HTR-8/SVneo (cell line): ENCODE data around the gene PCDH18.

- RRBS = no CpG with 5 or more reads among the region's 27 CpGs
These were observed at the start of gene PCDH18 for GRCh38 chr4:137532117-137532868. Gene PCDH18, minus strand, starts transcription at chr4:137532494.

DNA sequence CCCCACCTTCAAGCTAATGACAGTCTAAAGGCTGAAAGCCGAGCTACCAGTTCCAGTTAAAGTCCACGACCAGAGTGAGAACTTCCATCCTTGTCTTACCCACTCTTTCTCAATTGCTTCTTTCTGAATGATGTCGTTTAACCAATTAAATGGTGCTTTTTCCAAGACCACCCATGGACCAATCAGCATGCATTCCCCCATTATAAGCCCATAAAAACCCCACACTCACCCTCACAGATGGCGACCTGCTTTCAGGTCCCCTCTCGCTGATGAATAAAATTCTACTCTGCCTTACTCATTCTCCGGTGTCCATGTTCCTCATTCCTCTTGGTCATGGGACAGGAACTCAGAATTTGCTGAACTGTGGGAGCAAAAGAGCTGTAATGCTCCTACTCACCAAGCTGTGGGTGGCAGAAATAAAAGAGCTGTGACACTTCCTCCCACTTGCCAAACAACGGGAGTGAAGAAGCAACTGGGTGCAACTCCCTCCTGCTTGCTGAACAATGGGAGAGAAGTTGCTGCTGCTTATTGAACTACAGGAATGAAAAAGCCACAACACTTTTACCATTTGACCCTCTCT is 168.4 kb upstream of the PCDH18 start:
- RRBS = no CpG with 5 or more reads among the region's 7 CpGs

- RRBS = no CpG with 5 or more reads among the region's 2 CpGs
These were observed 117.8 kb upstream of the NOCT start for GRCh38 chr4:138897628-138898295.

DNA sequence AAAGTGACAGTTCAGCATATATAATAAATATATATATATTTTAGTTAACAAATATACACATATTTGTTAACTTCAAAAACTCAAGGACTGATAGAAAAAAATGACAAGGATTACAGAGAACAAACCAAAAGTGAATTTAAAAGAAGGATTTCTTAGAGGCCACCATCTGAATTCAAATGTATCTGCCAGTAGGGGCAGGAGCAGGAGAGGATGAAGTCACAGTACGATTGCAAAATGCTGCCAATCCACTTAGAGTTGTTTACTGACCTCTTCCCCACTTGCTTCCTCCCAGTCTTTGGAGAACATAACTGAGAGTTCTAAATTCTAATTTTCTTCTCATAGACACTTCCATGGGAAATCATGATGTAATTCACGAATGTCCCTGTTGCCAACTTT is 33.8 kb upstream of the NOCT start:
- RRBS = no CpG with 5 or more reads among the region's 2 CpGs

- RRBS = no CpG with 5 or more reads among the region's 5 CpGs
These were observed 22.0 kb downstream of the NOCT start for GRCh38 chr4:139037575-139037963.

GRCh38 chr4:139167622-139168109 is 9.4 kb downstream of the ELF2 start:
- RRBS = no CpG with 5 or more reads among the region's 6 CpGs

DNA sequence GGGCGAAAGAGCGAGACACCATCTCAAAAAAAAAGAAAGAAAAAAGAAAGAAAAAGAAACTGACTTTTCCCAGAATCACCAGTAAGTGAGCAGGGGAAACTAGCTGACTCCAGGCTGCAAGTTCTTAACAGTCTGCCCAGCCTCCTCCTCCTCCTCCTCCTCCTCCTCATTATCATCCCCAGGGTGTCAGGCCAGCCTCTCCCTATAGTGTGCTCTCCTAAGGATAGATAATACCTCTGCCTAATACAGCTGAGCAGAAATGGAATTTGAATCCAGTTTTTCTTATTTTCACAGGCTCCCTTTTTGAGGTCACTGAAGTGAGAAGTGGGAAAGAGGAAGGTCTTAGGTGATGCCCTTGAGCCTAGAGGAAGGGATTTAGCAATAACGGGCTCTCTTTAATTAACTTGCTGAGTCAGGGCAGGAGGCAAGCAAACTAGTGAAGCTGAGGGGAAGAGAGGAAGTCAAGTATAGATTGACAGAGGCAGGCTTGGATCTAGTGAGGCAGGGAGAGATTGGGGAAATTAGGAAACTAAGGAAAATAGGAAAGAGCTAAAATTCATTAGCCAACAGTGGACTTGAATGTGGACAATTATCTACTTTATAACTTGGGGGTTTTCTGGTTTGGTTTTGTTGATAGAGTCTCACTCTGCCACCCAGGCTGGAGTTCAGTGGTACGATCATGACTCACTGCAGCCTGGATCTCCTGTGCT is 12.0 kb upstream of the ELF2 start:
- RRBS = no CpG with 5 or more reads among the region's 4 CpGs

DNA sequence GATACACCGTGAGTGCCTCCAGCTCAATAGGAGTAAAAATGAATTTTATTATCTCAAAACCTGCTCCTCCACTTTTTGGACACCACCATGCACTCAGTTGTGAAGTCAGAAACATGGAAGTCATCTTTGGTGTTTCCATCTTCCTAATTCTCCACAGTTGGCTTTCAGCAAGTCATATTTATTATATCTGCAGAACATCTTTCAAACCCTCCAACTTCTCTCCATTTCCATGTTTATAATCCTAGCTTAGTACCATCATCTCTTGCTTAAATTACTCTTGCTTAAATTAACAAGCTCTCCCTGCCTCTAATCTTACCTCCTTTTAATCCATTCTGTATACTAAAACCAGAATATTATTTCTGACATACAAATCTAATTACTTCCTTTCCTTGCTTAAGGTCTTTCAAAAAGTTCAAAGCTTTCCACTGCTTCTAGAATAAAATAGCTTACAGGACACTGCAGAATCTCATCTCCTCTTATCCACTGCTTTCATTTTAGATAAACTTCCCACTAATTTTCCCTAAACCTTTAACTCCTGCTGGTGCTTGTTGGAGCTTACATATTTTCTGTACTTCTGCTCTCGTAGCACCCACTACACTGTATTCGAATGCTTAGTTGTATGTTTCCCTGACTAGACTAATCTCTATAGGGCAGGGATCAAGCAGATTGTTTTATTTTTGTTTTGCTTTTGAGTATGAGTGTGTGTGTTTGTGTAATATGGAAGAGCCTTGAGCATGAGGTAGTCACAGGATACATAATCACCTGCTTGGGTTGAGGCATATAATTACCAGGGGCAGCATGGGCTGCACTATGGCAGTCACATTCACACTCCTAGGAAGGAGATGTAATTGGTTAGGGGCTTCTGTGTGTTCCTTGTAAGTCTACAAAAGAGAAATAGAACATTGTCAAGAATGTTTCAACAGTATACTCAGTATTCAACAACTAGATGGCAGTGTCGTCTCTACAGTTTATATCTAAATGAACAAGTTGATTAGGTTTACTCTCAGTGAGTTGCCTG is 50.9 kb upstream of the RAB33B start:
- RRBS = no CpG with 5 or more reads among the region's 4 CpGs

DNA sequence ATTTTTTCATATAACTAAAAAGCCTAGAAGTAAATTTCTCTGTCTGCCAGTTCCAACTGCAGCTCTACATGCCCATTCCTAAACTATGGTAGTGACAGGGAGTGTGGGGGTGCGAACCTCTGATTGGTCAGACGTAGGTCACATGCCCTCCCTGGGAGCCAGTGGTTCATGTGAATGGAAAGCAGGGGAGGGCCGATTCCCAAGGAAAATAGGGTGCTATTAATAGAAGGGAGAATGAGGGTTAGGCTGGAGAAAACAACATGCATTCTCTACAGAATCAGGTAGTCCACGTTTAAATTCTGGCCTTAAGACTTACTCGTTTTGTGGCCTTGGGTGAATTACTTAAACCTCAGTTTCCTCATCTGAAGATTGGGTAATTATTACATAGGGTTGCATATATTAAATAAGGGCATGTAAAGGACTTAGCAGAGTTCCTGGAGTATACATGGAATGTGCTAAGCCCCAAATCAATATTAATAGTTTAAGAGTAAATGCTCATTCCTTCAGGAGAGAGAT is 7.2 kb downstream of the RAB33B start:
- RRBS = no CpG with 5 or more reads among the region's 5 CpGs

GRCh38 chr4:139736355-139736714 is 70.7 kb downstream of the MGST2 start:
- RRBS = no CpG with 5 or more reads among the region's 4 CpGs

DNA sequence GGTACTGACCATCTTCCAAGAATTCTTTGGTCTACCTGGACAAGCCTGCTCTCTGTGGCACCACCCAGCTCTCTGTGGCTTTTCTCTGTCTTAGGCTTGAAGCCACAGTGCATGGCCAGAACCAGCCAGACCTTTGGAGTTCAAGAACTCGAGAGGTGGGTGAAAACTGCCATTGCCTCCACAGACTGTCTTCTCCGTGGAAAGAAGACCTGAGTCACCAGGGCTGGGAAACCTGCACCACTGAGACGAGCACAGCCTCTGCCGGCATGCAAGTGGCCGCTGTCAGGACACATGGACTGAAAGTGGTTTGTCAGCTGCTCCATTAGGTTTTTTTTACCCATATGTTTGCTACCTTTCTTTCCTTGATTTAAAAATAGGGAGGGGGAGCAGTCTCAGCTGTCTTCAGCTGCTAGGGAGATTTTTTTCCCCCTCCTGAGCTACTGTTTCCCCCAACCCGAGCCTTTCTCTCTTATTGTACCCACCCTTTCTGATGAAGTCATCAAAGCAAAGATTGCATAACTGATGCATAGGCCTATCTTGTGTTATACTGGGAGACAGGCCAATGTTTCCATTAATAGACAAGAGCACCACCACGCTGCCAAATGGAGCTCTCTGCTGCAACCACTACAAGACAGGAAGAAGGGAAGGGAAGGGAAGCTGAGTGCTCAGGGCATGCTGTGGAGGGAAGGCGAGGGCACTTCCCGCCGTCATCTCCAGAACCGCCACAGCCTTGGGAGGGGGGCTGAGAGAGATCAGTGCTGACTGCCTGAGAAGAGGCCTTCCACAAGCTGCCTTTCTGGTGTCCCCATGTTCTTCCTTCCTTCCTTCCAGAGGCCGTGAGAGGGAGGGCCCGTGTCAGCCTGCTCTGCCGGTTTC is 74.7 kb downstream of the MGST2 start:
- RRBS = no CpG with 5 or more reads among the region's 14 CpGs

- RRBS = no CpG with 5 or more reads among the region's 3 CpGs
These were observed 183.6 kb downstream of the MGST2 start for GRCh38 chr4:139849202-139849617.

DNA sequence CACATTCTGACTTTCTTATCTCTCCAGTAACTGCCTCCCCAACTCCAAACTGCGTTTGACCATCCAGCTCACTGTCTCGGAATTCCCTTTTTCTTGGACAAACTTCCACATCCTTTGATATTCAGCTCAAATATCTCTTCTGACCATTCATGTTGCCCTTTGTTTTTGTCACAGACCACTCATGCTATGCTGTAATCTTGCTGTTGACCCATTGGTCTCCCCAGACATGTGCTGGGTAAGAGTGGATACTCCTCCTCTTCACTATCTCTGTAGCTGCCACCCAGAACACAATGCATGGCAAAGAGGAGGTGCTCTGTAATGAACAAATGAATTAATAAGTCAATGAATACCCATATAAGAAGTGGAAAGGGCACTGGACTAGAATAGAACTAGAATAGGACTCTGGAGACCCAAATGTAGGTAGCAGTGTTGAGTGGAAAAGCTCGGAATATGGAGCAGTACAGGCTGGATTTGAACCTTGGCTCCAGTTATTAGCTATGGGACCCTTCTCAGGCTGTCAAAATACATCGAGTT is 196.8 kb downstream of the MGST2 start:
- RRBS = no CpG with 5 or more reads among the region's 4 CpGs

GRCh38 chr4:139986000-139986247 is 168.1 kb downstream of the MAML3 start:
- RRBS = no CpG with 5 or more reads among the region's 4 CpGs

- RRBS = no CpG with 5 or more reads among the region's 14 CpGs
These were observed 149.4 kb downstream of the MAML3 start for GRCh38 chr4:140004494-140004982.

DNA sequence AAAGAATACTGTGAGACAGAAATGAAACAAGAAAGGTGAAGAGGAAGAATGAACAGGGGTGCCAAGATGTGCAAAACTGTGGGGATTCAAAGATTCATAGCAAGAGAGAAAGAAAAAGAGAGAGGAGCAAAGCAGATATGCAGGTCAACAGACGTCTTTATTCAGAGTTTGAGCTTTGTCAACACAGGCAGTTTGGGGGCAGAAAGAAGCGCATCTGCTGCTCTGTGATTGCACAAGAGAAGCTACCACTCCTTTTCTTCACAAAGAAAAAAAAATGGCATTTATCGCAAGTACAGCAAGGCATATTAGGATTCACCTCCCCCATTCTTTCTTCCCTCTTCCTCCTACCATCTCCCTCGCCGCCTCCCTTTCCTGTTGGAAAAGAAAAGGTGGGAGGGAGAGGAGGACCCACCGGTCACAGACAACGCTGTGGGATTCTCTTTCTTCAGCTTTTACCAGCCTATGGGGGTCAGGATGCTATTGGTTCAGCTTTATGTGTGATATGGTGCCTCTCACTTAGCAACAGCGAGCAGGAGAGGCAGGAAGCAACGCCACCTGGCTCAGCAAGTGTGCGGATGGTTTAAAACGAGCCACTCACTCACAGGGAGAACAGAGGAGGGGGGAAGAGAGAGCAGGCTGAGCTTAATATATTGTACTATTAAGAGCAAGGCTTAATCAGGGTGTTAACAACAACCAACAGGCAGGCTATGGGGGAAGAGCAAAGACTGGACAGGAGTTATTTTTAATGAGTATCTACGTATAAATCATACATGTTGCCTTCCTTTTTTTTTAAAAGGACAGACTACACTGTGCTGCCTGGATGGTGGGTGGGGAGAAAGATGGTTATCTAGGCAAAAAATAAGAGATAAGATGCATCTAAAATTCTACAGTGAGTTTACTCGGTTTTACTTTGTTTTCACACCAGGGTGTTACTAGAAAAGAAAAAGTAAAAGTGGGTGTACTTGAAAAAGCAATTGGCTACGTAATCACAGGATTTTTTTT is 104.8 kb downstream of the MAML3 start:
- RRBS = no CpG with 5 or more reads among the region's 14 CpGs

DNA sequence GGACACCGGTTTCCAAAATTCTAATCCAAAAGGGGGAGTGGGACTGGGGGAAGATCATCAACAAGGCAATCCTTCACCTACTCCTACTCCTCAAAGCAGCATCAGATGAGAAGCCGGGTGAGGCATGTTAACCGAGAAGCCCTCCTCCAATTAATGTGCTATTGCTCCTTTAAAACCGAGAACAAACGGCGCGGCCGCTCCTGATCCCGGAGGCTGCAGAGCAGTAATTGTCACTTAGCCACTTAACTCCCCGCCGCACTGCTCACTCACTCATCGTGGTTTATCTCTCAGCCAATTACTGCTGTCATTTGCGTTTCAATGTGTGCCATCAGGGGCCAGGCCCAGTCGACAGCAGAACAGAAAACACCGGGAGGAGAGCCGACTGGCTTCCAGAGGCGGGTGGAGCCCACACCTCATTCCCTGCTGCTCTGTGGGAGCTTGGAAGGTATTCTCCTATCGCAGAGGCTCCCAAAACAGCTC is 61.6 kb downstream of the MAML3 start:
- RRBS = 42% methylated on average over 9 of the region's 18 CpGs

DNA sequence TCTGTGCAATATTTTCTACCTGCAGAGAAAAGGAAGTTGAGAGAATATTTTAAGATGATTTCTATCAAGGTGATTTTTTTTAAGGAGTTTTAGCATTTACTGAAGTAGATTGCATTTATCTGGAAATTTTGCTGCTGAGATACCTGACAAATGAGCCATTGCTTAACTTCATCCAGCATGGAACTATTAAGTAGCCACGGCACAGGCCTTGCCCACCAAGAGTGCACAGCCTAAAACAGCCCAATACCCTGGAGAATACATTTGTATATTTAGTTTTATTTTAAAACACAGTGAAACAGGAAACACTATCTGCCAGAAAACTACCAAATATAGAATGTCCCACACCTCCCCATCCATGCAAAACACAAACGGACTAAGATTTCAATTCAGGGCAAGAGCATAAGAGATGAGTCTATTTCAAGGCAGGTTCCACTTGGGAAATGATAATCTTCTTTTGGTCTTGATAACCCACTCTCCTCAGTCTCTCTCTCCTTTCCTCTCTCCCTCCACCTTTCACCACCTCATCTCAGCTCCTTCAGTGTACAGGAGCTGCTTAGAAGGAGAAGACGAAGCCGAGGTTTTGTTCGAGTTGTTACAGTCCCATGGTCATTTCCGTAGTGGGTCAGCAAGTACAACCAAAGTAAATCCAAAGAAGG is 57.0 kb downstream of the MAML3 start:
- RRBS = no CpG with 5 or more reads among the region's 6 CpGs

- RRBS = no CpG with 5 or more reads among the region's 8 CpGs
These were observed 29.8 kb downstream of the MAML3 start for GRCh38 chr4:140124107-140124580.

DNA sequence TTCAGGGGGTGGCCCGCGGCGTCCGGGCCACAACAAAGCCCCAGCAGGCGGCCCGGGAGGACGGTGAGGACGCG is 162 bp downstream of the TBC1D9 start:
- RRBS = 1% methylated on average over 4 of the region's 9 CpGs